Placental pericyte (primary cell): ENCODE data around the gene PARD6G.

DNA sequence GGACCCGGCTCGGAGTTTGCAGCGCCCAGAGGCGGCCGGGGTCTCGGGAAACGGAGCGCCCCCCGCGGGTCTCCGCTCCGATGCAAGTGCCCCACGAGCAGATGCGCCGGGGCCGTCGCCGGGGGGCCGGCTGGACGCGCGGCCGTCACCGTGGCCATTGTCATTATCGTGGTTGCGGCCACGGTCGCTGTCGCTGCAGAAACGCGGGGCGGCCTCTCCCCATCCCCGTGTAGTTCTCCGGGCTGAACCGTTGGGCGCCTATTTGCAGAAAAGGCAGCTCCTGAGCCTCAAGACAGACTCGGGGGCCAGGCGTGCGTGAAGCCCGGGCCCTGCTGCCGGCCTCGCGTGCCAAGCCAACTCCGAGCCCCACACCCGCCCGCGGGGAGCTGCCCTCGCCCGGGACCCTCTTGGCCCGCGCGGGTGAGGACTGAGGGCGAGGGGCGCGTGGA is 609 bp upstream of the SLC66A2 start:
- CAGE, long polyA plus RNA, result no peak

DNA sequence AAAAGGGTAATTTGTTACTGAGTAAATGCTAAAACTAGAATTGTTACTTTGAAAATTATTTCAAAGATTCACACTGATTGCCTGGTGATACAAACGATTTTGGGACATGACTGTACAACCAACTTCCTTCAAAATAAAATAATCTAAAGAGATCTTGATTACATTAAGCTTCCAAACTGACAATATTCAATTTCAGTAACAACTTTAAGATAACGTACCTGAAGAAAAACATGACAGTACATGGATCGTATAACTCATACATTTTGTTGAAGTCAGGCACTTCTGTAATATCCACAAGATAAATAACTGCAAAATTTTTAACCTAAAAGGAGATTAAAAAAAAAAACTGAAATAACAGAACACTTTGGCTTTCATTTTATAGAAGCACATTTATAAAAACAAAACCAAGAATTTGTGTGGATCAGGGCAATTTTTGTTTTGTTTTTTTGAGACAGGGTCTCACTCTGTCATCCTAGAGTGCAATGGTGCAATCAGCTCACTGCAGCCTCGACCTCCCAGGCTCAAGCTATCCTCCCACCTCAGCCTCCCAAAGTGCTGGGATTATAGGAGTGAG is 10.9 kb downstream of the TXNL4A start:
- CAGE, long polyA plus RNA, result no peak

DNA sequence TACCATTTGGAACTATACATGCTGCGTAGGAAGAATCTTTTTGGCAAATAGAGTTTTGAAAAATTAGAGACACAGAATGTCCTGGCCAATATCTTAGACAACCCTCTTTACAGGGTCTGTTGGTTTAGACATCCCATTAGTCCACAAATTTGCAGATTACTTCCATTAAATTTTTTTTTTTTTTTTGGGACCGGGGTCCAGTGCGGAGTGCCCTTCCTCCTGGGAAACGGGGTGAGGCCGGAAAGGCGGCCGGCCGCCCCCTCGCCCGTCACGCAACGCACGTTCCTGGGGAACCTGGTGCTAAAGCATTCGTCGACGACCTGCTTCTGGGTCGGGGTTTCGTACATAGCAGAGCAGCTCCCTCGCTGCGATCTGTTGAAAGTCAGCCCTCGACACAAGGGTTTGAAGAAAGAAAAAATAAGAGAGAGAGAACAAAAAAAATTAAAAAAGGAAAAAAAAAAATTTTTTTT is 21.5 kb upstream of the RBFA start:
- CAGE, long polyA plus RNA, result no peak

DNA sequence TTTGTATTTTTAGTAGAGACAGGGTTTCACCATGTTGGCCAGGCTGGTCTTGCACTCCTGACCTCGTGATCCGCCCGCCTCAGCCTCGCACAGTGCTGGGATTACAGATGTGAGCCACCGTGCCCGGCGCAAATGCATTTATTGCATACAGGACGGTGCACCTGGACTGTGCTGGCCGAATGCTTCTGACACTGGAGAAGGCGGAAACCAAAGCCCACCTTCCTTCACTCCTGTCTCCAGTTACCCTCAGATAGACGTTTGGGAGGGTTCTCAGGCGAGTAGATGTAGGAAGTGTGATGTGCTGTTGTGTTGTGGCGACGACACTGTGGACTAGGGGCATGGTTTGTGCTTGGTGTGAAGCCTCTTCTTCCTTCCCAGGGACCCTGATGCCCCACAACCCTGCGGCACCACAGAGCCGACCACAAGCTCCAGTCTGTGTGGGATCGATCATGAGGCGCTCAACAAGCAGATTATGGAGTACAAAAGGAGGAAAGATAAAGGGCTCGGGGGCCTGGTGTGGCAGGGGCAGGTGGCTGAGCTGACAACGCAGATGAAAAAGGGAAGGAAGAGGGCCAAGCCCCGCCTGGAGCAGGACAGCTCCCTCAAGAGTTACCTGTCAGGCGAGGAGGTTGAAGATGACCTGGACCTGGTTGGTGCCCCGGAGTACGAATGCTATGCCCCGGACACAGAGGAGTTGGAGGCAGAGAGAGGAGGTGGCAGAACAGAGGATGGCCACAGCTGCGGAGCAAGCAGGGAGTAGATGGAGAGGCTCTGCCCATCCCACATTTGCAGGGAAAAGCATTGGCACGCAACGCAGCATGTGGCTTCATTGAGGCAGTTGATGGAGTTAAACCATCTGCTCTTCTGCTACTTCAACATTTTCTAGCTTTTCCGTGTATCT is 11.4 kb downstream of the RBFA start:
- CAGE, long polyA plus RNA, result no peak

- CAGE, long polyA plus RNA, result no peak
Measured at GRCh38 chr18:80246799-80247933, at the start of gene PARD6G. PARD6G (minus strand) TSS chr18:80247514.